Fibroblast of villous mesenchyme (primary cell): ENCODE measurements around a stretch of chr12.

- CAGE, long polyA plus RNA, result no peak
Measured at GRCh38 chr12:103114608-103114966, 157.1 kb downstream of the ASCL1 start.

- CAGE, long polyA plus RNA, result no peak
Measured at GRCh38 chr12:103441264-103442084, 54.3 kb downstream of the C12orf42 start.

GRCh38 chr12:103806644-103807627 is 34.1 kb downstream of the NT5DC3 start:
- CAGE, long polyA plus RNA, result no peak

DNA sequence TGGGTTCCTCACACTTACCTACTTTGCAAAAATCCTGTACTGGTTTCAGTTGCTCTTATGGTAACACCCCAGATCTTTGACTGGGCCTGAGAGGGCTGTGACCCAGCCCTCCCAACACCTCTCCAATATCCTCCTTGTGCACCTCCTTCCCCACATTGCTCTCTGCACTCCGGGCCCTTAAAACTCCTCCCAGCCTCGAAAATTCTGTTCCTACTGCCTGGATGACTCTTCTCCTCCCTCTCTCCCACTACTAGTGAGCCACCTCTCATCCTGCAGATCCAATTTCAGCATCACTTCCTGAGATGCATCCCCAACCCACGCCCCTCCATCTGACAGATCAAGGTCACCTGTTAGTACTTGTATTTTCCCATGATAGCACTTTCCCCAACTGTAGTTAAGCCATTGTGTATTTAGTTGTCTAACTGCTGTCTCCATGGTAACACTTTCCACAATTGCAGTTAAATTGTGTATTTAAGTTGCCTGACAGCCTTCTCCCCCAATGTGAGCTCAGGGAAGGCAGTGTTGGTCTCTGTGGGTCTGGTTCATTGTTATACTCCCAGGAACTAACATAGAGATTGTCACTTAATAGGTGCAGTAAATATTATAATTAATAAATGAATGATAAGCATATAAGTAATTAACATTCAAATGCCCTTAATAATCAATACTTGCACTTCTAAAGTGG is 11.6 kb upstream of the NT5DC3 start:
- CAGE, long polyA plus RNA, result no peak

- CAGE, long polyA plus RNA, result no peak
Measured at GRCh38 chr12:103946370-103946965, 10.5 kb downstream of the UQCC6 start.

- CAGE, long polyA plus RNA, result no peak
Measured at GRCh38 chr12:104178059-104178348, 37.6 kb upstream of the TXNRD1 start.

DNA sequence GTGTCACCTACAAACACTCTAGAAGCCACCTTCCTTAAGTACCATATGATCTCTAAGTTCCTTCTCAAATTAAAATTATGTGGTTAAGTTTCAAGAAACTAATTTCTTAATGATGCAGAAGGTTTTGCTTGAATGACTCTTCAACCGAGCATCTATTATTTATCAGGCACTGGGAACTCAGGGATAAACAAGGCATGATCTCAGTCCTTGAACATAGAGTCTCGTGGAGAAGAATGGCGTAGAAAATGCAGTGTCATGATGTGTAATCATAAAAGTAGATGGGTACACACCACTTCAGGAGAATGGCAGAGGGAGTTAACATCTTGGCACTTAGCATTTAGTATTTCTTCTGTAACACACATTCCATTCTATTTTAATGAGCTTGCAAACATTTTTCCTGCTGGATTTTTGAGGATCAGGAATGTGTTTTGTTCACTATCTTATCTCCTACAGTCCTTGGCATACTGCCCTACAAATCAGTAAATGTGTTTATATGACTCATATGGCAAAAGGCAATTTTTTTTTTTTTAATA is 3.8 kb downstream of the TXNRD1 start:
- CAGE, long polyA plus RNA, result no peak

GRCh38 chr12:104294202-104294526 is 9.4 kb upstream of the EID3 start:
- CAGE, long polyA plus RNA, result no peak

DNA sequence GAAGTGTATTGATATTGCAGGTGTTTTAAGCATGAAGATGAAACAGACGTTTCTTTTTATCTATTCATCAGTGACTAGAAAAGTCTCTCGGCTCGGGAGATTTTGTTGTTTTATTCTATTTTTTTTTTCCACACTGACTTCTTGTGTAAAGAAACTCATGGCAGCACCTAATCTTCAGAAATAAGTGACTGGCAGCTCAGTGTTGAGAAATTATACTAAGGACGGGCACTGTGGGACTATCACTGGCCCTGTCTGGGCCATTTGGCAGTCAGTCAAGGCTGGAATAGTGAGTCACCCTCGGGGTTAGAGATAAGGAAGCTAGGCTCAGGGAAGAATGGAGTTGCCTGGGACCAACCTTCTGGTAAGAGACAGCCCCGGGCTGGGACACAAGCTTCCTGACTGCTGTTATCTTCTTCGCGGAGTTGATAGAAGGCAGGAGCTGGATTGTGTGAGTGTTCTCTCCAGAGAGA is 48.3 kb upstream of the CHST11 start:
- CAGE, long polyA plus RNA, result no peak

DNA sequence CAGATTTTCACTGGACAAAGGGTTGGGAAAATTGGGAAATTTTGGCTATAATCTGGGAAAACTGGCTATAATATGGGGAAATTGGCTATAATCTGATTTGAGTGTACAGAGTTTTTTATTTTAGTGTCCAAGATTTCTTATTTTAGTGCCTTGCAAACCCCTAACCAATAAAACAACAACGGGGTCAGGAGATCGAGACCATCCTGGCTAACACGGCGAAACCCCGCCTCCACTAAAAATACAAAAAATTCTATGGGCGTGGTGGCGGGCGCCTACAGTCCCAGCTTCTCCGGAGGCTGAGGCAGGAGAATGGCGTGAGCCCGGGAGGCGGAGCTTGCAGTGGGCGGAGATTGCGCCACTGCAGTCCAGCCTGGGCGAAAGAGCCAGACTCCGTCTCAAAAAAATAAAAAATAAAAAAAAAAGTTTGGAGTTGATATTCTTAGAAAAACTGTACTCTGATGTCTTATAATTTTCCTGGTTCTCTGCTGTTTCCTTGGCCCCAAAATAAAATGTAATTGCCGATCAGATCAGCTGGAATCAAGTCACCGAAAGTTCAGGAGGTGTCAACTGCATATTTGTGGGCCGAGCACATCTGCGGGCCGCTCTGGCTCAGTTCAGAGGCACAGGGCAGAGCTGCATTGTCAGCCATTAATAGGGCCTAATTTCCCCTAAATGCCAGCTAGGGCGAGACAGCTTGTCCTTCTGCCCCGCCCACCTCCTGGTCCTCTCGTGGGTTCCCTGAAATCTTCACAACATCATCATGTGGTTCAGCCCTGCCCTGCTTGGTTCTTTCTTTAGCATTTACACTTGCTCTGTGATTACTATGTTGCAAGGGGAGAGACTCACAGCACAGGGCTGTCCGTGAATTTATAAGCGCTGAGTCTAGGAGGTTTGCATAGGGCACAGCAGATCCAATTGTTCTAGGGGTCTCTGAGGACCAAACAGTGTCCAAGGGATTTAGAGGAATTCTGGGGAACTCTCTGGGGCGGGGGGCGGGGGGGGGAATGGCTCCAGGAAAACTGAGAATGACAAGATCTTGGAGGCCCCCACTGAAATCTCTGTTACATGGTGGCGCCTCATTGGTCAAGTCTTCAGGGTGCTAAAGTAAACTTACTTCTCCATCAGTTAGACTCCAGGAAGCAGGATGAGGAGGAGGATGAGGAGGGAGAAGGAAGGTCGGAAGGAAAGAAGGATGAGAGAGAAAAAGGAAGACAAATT is 148.8 kb downstream of the CHST11 start:
- CAGE, long polyA plus RNA, result no peak

- CAGE, long polyA plus RNA, result no peak
Measured at GRCh38 chr12:104643600-104644280, 187.0 kb downstream of the CHST11 start.

DNA sequence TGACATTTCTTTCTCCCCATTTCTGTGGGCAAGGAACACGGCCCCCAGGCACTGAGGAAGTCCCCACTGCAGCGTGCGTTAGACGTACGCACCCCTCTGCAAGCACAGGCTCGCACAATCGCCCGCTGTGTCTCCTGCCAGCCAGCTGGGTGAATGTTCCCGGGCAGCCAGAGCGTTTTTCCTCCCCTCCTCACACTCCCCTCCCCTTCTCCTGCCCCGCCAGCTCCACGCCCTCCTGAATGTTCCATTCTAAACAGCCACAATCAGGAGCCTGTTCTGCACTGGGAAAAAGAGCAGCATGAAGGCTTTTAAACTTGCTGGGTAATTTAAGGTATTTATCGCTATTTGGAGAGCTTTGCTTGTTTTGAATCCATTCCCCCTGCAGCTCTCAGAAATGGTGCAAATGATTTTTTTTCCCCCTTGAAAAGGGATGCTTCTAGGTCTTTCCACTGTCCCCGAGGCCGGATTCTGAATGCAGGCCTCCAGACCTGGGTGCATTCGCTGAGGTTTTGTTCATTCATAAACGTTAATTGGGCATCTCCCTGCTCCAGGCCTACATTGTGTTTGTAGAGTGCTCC is 212.4 kb downstream of the CHST11 start:
- CAGE, long polyA plus RNA, result no peak

DNA sequence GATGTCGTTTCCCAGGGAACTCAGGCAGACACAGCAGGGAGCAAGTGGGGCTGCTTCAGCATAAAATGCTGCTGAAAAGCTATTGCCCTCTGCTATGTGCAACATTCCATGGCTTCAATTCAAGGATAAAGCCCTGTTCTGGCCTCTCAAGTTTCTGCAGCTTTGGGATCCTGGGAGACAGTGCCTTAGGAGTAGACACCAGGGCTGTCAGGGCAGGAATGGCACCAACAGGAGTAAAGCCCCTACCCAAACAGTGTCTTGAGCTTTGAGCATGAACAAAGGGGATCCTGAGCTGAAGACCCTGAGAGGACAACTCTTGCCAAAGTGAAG is 173.4 kb downstream of the SLC41A2 start:
- CAGE, long polyA plus RNA, result no peak

- CAGE, long polyA plus RNA, result no peak
Measured at GRCh38 chr12:105203365-105204131, 32.4 kb downstream of the APPL2 start.

GRCh38 chr12:105587204-105587434 is 256.6 kb downstream of the C12orf75 start:
- CAGE, long polyA plus RNA, result no peak

DNA sequence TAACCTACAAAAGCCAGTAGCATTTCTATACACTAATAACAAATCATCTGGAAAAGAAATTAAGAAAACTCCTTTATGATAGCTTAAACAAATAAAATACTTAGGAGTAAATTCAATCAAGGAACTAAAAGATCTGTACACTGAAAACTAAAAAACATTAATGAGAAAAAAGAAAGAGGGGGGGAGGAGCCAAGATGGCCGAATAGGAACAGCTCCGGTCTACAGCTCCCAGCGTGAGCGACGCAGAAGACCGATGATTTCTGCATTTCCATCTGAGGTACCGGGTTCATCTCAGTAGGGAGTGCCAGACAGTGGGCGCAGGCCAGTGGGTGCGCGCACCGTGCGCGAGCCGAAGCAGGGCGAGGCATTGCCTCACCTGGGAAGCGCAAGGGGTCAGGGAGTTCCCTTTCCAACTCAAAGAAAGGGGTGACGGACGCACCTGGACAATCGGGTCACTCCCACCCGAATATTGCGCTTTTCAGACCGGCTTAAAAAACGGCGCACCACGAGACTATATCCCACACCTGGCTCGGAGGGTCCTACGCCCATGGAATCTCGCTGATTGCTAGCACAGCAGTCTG is 297.7 kb downstream of the C12orf75 start:
- CAGE, long polyA plus RNA, result no peak

GRCh38 chr12:106058187-106058784 is 80.5 kb downstream of the NUAK1 start:
- CAGE, long polyA plus RNA, result no peak

- CAGE, long polyA plus RNA, result no peak
Measured at GRCh38 chr12:106080354-106080777, 58.4 kb downstream of the NUAK1 start.

- CAGE, long polyA plus RNA, result no peak
Measured at GRCh38 chr12:106120219-106121276, 18.2 kb downstream of the NUAK1 start.

GRCh38 chr12:106238237-106239266 is 9.3 kb downstream of the CKAP4 start:
- CAGE, long polyA plus RNA, result no peak